Spinal cord (tissue), 3 donors: ENCODE measurements around a stretch of chr1.

GRCh38 chr1:223031404-223032134 is 111.5 kb downstream of the TLR5 start:
- PRO-cap, result no peak
- RAMPAGE, long total RNA, result no peak

DNA sequence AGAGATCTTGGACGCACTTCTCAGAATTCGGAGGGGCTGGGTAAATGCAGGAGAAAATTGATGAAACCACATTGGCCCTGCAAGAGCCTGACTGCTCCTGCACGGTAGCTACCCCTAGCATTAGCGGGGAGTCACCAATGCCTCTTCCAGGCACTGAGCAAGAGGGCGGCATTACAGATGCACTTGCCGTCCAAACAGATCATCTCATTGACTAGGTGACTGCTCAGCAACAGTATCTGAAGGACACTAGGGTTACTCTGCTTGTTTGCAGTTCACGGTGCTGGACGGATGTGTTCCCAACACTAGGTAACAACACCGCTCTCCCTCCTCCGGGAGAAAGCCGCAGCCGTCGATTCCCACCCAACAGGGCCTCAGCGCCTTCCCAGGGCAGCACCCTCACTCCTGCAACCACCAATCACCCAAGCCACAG is 939 bp downstream of the TLR5 start:
- PRO-cap, result no peak
- RAMPAGE, long total RNA, result no peak

GRCh38 chr1:223641368-223642035 is 24.0 kb downstream of the CAPN8 start:
- PRO-cap, result no peak
- RAMPAGE, long total RNA, result no peak

DNA sequence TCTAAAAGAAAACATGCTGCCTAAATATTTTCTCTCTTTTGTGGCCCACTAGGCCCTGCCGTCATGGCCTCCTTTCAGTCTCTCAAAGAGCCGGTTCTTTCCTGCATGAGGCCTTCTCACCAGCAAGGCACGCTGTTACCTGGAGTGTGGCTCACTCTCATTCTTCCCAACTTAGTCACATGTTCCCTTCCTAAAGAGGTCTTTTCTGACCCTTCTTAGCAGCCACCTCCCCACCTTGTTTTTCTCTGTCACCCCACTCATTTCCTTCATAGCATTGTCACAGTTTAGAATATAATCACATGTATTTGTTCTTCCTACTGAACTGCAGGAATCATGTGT is 1.5 kb downstream of the CAPN2 start:
- PRO-cap, result no peak
- RAMPAGE, long total RNA, result no peak

DNA sequence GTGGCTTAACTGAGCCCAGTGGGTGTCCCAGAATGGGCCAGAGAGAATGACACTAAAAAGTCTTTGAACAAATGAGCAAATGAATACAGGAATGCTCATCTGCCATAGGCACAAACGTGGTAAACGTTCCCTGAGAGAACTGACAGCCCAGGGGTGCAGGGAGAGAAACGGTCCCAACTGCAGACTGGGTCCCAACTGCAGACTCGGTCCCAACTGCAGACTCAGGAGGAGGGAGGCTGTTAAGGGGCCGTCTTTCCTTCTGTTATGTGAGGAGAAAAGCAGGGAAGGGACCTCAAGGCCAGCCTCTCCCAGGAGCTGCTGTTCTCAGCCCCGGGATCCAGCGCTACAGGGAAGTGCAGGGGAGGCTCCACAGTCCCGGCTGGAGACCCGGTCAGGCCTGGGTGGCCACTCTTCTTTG is 21.5 kb downstream of the CAPN2 start:
- PRO-cap, result no peak
- RAMPAGE, long total RNA, result no peak

DNA sequence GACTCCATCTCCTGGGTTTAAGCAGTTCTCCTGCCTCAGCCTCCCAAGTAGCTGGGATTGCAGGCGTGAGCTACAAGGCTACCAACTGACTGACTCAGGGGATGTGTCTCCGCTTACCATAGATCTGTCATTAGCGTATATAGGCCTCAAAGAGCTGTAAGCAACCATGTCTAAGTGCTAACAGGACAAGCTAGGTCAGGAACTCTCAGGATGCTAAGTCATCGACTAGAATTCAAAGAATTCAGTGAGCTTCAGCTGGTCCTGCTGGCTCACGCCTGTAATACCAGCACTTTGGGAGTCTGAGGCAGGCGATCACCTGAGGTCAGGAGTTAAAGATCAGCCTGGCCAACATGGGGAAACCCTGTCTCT is 29.5 kb downstream of the CAPN2 start:
- PRO-cap, result no peak
- RAMPAGE, long total RNA, result no peak

GRCh38 chr1:223771051-223771448 is 58.7 kb downstream of the CAPN2 start:
- PRO-cap, result no peak
- RAMPAGE, long total RNA, result no peak

DNA sequence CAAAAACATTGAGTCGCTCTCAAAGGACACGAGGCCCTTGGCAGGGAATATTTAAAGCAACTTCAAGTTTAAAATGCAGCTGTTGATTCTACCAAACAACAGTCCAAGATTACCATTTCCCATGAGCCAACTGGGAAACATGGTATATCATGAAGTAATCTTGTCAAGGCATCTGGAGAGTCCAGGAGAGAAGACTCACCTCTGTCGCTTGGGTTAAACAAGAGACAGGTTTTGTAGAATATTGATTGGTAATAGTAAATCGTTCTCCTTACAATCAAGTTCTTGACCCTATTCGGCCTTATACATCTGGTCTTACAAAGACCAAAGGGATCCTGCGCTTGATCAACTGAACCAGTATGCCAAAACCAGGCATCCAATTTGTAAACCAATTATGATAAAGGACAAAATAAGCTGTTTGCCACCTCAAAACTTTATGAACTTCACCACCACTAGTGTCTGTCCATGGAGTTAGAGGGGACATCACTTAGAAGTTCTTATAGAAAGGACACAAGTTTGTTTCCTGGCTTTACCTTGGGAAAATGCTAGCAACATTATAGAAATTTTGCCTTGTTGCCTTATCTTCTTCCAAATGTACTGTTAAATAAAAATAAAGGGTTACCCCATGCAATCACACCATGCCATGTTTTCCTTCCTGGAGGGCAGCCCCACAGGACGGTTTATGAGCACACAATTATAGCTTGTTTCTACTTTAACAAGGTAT is 63.0 kb downstream of the CAPN2 start:
- PRO-cap, result no peak
- RAMPAGE, long total RNA, result no peak

GRCh38 chr1:223783311-223783704 is 62.4 kb downstream of the TP53BP2 start:
- PRO-cap, result no peak
- RAMPAGE, long total RNA, result no peak

DNA sequence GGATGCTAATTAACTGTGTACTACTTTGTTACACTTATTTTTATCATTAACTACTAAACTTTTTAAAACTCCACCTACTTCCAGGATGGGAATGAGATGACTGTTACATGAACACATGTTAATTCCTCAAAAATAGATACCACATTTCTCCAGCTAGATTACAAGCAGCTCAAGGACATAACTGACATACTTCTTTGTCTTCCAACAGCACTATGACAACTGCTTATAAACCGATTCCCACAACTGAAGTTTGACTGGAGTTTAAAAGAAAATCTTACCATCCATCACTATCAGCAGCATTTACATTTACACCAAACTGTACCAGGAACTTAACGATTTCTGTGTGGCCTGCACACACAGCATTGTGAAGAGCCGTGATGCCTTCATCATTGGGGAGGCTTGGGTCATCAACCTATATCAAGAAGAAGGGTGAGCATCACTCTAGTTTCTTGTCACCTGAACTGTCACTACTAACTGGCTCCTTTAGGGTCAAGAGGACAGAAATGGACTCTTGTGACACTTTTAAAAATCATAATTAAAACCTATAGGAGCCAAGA is 53.6 kb downstream of the TP53BP2 start:
- PRO-cap, result no peak
- RAMPAGE, long total RNA, result no peak

GRCh38 chr1:223795465-223796692 is 49.9 kb downstream of the TP53BP2 start:
- PRO-cap, result no peak
- RAMPAGE, long total RNA, result no peak

- PRO-cap, result no peak
- RAMPAGE, long total RNA, result no peak
Measured at GRCh38 chr1:223802473-223803572, 42.9 kb downstream of the TP53BP2 start.

DNA sequence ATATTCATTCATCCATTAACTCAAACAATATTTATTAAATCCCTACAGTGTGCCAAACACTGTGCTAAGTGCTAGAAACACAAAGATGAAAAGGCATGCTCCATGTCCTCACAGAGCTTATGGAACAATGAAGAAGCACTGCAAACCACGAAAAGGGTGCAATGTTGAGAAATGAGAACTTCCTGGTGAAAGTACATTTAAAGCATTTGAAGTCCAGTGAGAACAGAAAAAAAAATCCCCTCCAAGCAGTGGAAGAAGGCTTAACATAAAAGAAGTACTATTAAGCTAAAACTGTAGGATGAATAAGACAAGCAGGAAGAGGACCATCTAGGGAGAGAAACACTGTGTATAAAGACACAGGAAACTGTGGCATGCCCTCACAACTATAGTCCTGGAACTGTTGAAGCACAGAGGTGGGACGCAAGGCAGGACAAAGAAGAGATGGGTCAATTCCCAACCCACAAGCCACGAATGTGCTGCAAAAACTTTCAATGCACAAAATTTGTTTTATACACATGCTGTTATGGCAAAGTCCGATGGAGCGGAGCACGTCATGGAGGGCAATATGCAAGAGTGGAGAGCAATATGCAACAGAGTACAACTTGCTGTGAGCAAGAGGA is 9.9 kb downstream of the TP53BP2 start:
- PRO-cap, result no peak
- RAMPAGE, long total RNA, result no peak

- PRO-cap, result no peak
- RAMPAGE, long total RNA, result no peak
Measured at GRCh38 chr1:223915449-223915946, 69.8 kb upstream of the TP53BP2 start.

DNA sequence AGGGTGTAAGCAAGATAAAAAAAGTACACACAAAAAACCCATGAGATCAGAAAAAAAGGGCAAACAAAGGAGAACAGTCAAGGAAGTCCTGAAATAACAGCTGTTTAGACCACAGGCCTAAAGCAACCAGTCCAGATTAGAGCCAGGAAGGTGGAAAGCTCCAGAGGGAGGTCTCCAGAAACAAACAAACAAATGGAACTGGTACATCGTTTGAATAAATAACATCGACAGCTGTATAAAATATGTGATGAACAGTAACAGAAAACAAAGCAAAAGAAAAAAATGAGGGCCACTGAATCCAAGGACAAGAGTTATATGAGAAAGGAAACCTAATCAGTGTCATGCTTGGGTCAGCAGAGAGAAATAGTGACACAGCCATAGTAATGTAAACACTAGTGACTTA is 67.5 kb downstream of the NVL start:
- PRO-cap, result no peak
- RAMPAGE, long total RNA, result no peak

- PRO-cap, result no peak
- RAMPAGE, long total RNA, result no peak
Measured at GRCh38 chr1:224422863-224423102, 11.8 kb downstream of the WDR26 start.

DNA sequence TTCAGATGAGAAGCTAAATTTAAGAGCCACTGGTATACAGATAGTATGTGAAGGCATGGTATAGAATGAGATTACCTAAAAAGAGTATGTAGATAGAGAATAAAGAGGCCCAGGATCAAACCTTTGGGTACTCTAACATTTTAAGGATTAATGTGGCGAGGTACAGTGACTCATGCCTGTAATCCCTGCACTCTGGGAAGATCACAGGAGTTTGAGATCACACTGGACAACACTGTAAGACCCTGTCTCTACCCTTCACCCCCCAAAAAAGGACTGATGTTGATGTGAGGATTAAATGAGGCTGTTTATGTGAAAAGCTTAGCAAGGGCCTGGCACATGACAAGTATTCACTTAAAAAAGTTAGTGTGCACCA is 10.8 kb downstream of the WDR26 start:
- PRO-cap, result no peak
- RAMPAGE, long total RNA, result no peak

GRCh38 chr1:224433499-224434461 is 817 bp downstream of the WDR26 start:
- PRO-cap, result no peak
- RAMPAGE, long total RNA, result no peak

GRCh38 chr1:224497895-224499209 is 63.8 kb upstream of the WDR26 start:
- PRO-cap, result no peak
- RAMPAGE, long total RNA, result no peak

DNA sequence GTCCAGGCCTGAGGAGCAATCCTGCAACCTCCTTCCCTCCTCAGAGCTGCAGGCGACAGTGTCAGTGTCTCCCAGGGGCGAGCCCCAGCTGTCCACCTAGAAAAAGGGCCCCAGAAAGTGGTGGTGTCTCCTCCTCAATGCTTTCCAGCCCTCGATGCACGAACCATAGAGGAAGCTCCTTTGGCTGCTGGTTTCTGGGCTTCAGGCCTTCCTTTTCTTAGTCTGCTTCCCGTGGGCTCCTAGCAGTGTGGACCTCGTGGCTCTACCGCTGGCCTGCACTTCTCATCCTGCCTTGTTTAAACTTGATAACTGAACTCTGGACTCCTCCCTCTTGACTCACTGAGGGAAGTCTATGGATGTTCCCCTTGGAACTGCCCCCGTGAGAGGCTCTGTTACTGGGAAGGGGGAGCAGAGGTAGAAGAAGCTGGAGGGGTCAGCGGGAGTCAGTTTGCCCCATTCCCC is 75.2 kb upstream of the WDR26 start:
- PRO-cap, result no peak
- RAMPAGE, long total RNA, result no peak